Metastatic Breast Carcinoma in the Ovary (tissue), 3 donors: Measurements from ENCODE around the gene NRDC.

DNA sequence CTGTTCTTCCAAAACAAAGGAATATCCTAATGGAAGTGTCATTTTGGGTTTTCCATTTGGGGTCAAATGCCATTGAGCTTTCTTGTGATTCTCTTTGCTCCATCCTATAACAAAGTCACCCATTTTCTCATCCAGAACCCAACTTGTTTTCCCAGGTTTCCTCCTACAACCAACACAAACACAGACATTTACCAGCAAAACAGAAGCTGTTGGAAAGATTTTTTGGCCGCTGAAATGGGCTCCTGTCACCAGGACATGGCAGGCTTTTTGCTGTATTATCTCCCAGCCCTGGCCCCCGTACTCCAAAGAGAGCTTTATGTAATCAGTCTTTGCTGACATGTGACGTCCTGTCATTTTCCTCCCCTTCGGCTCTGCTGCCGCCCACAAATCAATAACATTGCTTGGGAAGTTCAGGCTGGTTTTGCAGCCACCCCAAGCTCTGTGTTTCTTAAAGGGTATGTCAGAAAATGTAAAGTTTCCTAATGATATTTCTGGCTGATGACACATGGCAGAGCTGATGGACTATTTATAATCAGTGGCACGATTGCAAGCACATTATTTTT lies 66.9 kb downstream of the ELAVL4 start:
- PRO-cap, 3 experiments, result no peak in any of the 3 experiments

DNA sequence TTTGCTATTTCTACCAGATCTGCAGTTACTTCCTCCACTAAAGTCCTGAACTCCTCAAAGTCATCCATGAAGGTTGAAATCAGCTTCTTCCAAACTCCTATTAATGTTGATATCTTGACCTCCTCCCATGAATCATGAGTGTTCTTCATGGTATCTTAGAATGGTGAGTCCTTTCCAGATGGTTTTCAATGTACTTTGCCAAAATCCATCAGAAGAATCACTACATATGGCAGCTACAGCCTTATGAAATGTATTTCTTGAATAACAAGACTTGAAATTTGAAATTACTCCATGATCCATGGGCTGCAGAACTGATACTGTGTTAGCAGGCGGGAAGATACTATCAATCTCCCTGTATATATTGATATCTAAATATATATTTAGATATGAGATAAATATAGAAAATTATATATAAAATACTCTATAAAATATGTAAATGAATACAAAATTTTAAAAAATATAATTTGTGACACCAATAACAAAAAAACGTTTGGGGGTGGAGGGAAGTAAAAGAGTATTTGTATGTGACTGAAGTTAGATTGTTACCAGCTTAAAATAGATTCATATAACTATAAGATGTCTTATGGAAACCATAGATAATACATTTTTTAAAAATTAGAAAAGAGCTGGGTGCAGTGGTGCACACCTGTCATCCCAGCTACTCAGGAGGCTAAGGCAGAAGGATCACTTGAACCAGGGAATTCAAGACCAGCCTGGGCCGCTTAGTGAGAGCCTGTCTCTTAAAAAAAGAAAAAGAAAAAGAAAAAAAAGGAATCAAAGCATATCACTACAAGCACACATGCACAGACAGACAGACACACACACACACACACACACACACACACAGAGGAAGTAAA lies 180.7 kb downstream of the FAF1 start:
- PRO-cap, 3 experiments, result no peak in any of the 3 experiments

GRCh38 chr1:51210299-51210664 lies 25.8 kb upstream of the RNF11 start:
- PRO-cap, 3 experiments, result peak in 1 of 3 experiments; most common plus-strand start chr1:51210385 (in 1)

GRCh38 chr1:51236615-51237464 lies 767 bp downstream of the RNF11 start:
- PRO-cap, 3 experiments, result peak in 3 of 3 experiments; most common plus-strand start chr1:51237282 (in 1); most common minus-strand start chr1:51237204 (in 2)

DNA sequence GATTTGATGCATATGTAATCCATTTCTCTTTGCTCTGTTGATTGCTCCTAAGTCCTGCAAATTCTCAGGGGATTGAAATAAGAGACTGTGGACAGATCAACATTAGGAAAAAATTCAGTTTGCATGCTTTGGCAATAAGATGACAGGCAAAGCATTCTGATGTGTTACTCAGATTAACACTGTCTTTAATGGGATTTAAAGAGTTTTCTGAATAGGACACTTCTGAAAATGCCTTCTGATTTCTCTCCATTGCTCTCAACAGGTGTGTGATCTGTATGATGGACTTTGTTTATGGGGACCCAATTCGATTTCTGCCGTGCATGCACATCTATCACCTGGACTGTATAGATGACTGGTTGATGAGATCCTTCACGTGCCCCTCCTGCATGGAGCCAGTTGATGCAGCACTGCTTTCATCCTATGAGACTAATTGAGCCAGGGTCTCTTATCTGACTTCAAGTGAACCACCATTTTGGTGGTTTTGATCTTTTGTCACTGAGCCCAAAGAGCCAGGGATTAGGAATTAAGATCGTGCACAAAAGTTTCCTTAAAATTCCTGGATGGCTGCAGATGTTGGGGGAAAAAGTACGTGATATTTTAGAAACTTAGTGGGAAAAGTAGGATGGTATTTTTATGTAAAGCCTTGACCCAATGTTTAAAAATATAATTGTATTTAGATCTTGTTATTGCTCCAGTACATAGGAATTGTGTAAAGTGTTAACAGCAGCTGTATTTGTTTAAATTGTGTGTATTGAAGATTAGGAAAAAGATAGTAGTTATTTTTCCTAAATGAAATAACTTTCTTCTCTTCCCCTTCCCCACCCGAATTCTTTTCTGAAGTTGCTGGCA lies 35.0 kb downstream of the RNF11 start:
- PRO-cap, 3 experiments, result no peak in any of the 3 experiments

DNA sequence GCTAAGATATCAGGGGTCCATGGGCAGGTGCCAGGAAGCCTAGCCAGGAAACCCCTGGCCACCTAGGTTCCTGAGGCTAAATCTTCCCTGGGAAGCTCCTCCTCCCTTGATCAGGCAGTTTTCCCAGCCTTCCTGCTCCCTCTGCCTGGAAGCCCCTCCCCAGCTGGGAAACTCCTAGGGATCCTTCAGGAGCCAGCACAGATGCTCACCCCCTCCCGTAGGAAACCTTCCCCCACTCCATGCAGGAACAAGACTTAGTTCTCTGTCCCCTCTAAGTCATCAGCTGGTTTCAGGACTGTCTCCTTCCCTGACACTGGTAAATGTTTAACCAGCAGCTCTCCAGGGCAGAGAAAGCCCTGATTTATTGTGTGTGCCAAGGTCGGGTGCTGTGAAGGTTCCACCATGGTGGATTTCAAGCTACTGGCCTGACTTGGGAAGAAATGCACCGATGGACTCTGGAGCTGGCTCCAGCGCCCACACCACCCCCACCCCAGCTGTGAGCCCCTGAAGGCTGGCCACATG lies 25.0 kb downstream of the TTC39A start:
- PRO-cap, 3 experiments, result no peak in any of the 3 experiments

- PRO-cap, 3 experiments, result no peak in any of the 3 experiments
These were observed 13.8 kb downstream of the TTC39A start for GRCh38 chr1:51316323-51317159.

GRCh38 chr1:51394191-51394701 lies 63.9 kb upstream of the TTC39A start:
- PRO-cap, 3 experiments, result no peak in any of the 3 experiments

DNA sequence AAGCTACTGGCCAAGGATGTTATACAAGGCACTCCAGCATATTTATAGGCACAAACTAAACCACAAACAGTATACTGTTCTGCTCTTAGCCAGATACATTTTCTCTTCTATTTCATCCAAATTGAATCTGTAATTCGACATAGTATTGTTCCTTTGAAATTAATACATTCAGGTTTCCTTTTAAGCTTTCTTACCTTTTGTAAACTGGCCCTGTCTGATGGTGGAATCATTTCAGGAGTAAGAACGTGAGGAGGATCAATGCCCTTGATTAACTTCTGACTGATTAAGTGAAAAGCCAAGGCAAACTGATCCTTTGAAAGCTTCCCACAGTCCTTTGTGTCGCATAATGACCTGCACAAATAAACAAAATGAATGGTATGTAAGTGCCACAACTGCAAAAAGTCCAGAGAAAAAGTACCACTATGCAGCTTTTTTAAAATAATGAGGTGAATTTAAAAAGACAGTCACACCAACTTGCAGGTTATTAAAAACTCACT lies 74.3 kb downstream of the EPS15 start:
- PRO-cap, 3 experiments, result no peak in any of the 3 experiments

- PRO-cap, 3 experiments, result no peak in any of the 3 experiments
These were observed 76.4 kb downstream of the OSBPL9 start for GRCh38 chr1:51693094-51693800.

DNA sequence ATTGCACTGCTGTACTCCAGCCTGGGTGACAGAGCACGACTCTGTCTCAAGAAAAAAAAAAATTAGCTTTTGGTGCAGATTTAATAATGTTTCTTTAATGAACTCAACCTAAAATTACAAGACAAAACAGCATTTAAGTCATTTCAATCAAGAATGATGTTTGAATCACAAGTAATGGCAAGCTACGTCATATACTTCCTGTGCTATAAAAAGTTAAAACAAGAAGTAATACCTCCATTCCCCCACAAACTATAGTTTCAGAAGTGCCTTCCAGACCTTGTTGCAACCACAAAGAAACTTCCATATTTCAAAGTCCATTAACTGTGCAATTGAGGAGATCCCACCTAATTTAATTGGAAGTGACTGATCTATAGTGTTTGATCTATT lies 15.2 kb downstream of the NRDC start:
- PRO-cap, 3 experiments, result no peak in any of the 3 experiments

DNA sequence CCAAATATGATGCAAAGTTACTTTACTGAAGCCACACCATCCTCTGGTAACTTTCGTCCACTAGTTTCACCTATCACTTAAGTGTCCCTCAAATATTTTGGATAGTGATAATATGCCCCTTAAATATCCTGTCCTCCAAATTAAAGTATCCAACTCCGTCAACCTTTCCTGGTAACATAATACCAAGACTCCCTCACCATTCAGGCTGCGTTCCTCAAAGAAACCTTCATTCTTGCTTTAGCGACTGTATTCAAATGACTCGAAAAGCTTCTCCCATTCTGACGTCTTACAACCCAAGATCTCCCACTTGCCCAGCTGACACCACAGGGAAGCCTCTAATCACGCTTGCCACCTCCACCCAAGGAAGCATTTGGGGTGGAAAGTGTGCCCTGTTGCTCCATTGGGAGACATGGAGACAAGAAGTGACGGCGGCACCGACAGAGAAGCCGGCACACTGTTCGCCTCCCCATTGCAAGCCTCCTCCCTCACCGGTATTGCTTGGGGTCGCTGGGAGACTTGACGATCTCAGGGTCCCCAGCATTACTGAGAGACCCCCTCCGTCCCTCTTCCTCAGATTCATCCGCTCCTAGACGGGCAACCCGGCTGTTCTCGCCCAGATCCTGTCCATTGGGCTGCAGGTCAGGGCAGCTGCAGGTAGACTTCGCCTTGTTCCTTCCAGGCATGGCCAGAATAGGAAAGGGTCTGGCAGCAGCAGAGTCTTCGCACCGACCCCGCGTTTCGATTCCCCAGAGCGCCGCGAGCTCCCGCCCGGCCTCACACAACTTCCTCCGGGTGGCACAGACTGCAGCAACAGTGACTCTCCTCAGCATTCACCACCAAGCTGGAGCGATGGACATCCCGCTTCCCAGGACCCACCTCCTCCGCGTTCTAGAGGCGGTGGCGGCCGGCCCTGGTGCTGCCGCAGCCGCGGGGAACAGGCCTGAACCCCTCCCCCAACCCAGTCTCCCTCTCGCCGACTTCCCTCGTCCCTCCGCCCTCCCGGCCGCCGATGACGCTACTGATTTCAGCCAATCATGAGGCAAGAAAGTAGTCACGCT lies at the start of gene NRDC:
Gene NRDC (minus strand): TSS at position 942 of the 1,058 bp plus-strand sequence.
- PRO-cap, 3 experiments, result peak in 3 of 3 experiments; most common plus-strand start position 777 of the sequence (in 1); most common minus-strand start position 965 of the sequence (in 3)

GRCh38 chr1:52314755-52315455 lies 51.1 kb downstream of the CC2D1B start:
- PRO-cap, 3 experiments, result no peak in any of the 3 experiments

GRCh38 chr1:52348494-52349680 lies 17.1 kb downstream of the CC2D1B start:
- PRO-cap, 3 experiments, result no peak in any of the 3 experiments

DNA sequence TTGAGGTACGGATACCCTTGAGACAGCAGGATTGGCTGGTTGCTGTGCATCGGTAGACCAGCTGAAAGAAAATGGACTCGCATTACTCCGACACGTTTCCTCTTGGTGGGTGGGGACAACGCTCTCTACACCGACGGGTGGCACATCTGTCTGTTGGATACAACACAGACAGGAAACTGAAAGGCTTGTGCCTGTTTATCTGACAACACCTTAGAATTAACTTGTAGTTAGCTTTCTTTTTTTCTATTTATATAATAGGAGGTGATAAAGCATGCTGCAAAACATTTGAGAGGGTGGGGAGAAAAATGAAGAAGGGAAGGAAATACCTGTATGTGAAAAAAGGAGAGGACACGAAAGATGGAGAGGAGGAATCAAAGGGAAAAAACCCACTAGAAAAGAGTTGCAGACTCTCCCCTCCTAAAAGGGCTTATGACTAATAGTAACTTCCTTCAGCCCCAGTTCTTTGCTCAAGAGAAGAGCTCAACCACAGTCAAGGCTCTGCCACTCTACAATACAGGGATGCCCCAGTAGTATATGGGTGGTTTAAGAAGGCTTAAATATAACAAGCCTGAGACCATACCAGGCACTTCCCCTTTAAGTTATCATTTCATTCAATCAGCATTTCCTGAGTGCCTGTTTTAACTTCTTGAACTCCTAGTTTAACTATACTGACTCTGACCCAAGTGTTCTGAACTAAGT lies 19.6 kb downstream of the PRPF38A start:
- PRO-cap, 3 experiments, result peak in 1 of 3 experiments; most common minus-strand start position 73 of the sequence (in 1)

DNA sequence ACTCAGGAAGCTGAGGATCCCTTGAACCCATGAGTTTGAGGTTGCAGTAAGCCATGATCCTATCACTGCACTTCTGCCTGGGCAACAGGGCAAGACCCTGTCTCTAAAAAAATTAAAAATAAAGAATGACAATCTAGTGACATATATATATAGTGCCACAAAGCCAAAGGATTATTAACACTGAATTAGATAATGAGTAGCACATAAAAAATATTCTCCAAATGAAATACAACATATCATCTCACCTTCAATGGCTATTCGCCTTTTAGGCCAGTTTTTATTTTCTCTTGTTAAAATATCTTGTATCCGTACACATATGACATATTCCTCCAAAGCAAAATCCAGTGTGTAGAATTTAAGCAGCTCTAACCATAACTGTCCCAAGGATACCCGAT lies 73.1 kb downstream of the PRPF38A start:
- PRO-cap, 3 experiments, result no peak in any of the 3 experiments

- PRO-cap, 3 experiments, result no peak in any of the 3 experiments
These were observed 8.4 kb downstream of the SHISAL2A start for GRCh38 chr1:52641282-52641762.

- PRO-cap, 3 experiments, result no peak in any of the 3 experiments
These were observed 609 bp downstream of the MAGOH start for GRCh38 chr1:53237709-53238108.

GRCh38 chr1:53685579-53686291 lies 53.2 kb downstream of the GLIS1 start:
- PRO-cap, 3 experiments, result no peak in any of the 3 experiments

DNA sequence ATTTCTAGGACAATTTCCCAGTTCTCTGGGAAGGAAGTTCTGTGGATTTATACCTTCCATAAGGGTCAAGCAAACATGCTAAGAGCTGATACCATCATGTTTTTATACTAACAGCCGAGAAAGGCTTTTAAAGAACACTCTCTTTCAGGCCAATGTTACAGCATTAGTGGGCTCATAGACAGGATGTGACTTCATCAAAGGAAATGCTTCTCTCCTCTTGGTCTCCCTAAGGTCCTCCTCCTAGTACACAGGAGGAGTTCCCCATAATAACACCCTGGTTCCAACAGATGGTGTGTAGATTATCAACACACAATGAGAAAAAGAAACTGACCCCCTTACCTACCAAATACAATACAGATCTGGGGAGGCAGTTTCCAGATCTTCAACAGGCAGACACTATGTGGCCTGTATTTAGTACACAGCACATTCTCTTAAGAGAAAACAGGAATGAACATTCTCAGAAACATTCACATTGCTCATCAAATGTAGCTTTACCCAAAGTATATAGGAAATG lies 26.7 kb upstream of the GLIS1 start:
- PRO-cap, 3 experiments, result no peak in any of the 3 experiments